H7 (cell line): ENCODE measurements around the gene KLHDC8A.

- RAMPAGE, long total RNA, result no peak
These were observed 19.7 kb downstream of the PIK3C2B start for GRCh38 chr1:204474523-204475617.

- RAMPAGE, long total RNA, result no peak
These were observed 1.0 kb downstream of the PIK3C2B start for GRCh38 chr1:204493580-204493988.

DNA sequence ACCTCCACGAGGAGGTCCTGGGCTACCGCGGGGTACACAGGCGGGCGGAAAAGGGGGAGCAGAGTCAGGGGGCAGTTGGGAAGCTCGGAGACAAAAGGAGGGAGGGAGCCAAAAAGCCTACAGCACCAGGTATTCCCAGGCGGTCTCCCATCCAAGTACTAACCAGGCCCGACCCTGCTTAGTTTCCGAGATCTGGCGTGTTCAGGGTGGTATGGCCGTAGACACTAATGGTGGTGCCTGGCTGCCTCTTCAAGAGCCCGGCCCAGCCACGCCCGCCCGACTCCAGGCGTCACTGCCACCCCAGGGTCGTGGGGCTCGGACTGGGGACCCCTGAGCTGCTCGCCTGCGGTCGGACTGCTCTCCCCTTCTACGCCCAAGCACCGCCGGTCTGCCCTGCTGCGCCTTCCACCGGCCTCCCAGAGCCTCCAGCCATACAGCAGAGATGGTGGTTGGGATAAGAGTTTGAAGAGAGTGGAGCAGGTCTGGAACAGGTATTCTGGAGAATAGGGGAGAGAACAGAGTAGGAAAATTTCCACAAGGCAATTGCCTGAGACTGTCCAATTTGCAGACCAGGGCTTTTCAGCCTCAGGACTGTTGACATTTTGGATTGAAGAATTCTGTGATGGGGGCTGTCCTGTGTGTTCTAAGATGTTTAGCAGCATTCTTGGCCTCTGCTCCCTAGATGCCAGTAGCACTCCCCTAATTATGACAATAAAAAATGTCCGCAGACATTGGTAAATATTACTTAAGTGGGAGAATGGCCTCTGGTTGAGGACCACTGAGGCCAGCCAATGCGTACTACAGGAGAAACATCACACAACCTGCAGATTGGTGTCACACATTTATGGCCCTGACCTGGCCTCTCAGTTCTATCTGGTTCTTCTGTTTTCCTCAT, 46.3 kb downstream of the MDM4 start:
- RAMPAGE, long total RNA, result no peak

GRCh38 chr1:204670567-204671585, 14.7 kb downstream of the LRRN2 start:
- RAMPAGE, long total RNA, result no peak

DNA sequence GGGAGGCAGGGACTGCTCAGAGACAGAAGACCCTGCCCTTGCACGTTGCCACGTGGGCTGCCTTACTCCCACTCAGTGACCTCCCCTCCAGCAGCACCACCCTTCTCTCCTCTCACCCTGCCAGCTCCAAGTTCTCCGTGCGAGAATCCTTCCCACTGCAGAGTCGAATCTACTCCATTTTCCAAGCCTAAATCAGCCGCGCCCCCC, 7.8 kb downstream of the LRRN2 start:
- RAMPAGE, long total RNA, result no peak

DNA sequence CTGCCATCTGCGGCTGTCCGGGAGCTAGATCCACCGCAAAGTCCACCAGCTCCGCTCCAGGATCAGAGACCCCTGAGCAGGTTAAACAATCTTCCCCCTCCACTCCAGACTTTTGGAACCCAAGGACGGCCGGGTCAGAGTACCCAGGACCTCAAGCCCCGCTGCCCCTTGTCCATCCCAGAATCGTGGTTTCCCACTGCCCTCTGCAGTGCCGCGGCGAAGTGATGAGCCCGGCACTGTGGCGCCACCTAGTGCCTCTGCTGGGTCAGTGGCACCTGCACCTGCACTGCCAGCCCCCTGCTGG, 21.4 kb upstream of the NFASC start:
- RAMPAGE, long total RNA, result no peak

DNA sequence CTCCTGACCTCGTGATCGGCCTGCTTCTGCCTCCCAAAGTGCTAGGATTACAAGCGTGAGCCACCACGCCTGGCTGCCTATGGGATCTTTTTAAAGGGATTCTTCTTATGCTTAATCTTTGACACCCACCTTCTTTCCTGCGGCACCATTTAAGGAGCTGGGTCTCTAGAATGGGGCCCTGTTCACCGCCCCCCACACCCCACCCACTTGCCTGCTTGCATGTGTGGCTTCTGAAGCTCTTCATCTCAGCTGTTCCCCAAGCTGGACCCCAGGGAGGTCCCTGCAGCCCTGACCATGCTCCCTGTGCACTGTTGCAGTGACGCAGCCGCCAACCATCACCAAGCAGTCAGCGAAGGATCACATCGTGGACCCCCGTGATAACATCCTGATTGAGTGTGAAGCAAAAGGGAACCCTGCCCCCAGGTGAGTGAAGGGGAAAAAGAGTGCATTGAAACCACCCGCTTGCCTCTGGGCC, 91.3 kb upstream of the CNTN2 start:
- RAMPAGE, long total RNA, result no peak

GRCh38 chr1:204959611-204959852, 83.5 kb upstream of the CNTN2 start:
- RAMPAGE, long total RNA, result no peak

- RAMPAGE, long total RNA, result no peak
These were observed 5.4 kb upstream of the CNTN2 start for GRCh38 chr1:205037761-205037960.

GRCh38 chr1:205261510-205261774, 33.7 kb downstream of the TMCC2 start:
- RAMPAGE, long total RNA, result no peak

DNA sequence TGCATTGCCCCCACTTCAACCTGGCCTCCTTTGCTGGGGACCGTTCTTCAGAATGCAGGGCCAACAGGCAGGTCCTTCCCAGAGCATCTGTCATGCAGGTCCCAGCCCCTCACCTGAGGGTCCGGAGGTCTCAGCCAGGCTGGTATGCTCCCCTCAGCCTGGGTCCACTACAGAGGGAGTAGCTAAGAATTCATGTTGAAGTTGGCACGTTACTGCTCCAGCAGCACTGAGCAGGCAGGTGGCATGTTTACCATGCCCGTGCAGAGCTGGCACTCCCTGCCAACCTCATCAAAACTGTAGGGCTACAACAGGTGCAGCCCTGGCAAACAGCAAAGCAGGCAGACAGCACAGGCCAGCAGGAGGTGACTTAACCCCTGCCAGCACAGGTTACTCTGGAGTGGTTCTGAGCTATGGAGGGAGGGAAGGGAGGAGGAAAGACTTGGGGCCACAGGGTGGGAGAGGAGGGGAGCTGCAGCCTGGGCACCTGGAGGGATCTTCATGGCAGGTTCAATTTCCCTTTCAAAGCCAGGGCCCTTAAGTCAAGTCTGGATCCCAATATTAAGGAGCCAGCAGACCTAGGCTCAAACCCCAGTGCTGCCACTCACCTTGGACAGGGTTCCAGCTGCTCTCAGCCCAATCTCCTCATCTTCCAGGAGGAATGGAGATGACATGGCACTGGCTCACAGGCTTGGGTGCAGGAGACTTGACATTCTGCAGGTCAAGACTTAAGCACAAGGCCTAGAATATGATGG, 46.3 kb downstream of the NUAK2 start:
- RAMPAGE, long total RNA, result no peak

- RAMPAGE, long total RNA, result no peak
These were observed 4.0 kb downstream of the NUAK2 start for GRCh38 chr1:205317536-205317943.

DNA sequence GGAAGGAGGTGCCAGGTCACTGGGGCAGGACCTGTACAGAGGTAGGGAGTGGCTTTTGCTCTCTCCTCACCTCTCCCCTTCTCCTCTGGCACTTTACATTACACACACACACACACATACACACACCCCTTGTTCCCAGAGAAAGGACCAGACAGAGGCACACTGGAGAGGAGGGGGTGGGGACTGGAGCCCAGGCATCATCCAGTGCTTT, 4.5 kb downstream of the KLHDC8A start:
- RAMPAGE, long total RNA, result no peak

- RAMPAGE, long total RNA, result no peak
These were observed at the start of gene KLHDC8A for GRCh38 chr1:205356404-205357480. KLHDC8A (minus strand) TSS chr1:205356922.

- RAMPAGE, long total RNA, result no peak
These were observed 11.1 kb downstream of the BLACAT1 start for GRCh38 chr1:205444388-205445572.

DNA sequence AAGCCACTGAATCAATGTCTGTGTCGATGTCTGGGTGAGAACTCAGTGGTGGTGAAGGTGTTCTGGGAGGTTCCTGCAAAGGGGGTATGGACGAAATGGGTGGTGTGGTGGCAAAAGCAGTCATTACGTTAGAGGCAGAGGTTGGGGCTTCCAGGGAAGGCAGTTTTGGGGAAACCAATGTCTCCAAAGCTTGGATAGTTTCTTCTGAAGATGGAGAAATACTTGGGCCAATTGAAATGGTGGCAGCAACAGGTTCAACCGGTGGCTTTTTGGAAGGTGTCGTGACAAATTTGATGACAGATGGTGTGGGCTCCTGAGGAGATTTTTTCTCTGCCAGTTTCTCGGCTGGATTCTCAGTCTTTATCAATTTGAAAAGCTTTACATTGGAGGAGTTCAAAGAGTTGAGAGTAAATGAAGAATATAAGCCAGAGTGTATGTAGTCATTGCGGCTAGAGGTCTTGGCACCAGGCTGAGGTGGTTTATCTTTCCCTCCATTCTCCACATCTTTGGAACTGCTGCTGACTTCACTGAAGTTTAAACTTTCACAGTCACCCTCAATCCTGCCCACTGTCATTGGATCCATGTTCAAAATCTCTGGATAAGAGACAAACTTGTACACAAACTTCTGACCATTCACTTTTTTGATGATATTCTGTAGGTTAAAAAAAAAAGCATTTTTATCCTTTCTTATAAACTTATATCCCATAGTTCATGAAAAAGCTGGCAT, 11.5 kb downstream of the ELK4 start:
- RAMPAGE, long total RNA, result no peak

DNA sequence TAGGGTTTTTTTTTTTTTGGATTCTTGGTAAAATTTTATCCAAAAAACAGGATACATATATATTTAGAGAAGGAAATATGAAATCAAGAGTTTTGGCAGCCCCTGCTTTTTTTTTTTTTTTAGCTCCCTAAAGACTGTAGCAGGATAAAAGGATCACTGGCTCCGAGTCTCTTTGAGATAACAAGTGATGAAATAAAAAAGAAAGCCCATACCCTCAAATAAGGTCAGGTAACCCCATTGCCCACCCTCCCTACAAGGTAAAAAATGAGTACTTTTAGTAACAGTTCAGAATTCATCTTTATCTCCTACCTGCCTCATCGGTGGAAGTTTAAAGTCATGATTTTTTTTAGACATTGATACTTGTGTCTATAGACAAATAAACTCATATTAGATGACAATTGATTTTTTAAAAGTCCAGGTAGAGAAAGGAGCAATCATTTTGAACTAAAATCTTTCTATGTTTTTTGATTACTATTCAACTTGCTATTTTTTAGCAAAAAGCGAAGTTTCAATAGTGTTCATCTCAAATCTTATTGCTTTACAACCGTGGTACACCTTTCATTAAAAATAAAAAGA, 32.5 kb downstream of the NUCKS1 start:
- RAMPAGE, long total RNA, result no peak

GRCh38 chr1:205727468-205728043, 22.4 kb downstream of the NUCKS1 start:
- RAMPAGE, long total RNA, result no peak

- RAMPAGE, long total RNA, result no peak
These were observed 990 bp downstream of the RAB29 start for GRCh38 chr1:205774014-205774970.

DNA sequence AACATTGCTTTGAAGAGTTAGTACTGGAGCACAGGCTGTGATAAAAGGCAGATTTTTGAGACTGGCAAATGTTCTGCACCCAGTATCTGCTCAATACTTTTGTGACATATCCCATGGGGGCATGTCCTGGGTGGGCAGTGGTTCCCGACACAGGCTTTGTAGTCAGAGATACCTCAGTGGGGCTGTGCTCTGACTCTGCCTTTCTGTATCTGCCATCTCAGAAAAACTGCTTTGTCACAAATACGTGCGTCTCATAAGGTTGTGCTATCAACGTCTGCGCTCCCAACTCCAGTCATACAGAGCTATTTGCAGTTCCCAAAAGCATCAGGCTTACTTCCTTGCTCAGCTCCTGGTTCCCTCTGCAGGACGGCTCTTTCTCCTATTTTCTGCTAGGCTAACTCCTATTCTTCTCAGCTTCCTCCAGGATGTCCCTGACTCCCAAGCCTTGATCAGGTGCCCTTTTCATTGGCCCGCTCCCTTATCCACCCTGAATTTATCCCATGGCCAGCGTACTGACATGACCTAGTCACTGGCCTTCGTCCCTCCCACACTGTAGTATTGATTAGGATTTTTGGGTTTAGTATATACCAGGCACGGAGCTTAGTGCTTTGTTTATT, 12.1 kb upstream of the RAB29 start:
- RAMPAGE, long total RNA, result no peak